Parotid gland (tissue), 1 donor: ENCODE measurements around the gene C1orf232.

GRCh38 chr1:25794097-25794730 lies 5.8 kb upstream of the SELENON start:
- PRO-cap, result no peak

DNA sequence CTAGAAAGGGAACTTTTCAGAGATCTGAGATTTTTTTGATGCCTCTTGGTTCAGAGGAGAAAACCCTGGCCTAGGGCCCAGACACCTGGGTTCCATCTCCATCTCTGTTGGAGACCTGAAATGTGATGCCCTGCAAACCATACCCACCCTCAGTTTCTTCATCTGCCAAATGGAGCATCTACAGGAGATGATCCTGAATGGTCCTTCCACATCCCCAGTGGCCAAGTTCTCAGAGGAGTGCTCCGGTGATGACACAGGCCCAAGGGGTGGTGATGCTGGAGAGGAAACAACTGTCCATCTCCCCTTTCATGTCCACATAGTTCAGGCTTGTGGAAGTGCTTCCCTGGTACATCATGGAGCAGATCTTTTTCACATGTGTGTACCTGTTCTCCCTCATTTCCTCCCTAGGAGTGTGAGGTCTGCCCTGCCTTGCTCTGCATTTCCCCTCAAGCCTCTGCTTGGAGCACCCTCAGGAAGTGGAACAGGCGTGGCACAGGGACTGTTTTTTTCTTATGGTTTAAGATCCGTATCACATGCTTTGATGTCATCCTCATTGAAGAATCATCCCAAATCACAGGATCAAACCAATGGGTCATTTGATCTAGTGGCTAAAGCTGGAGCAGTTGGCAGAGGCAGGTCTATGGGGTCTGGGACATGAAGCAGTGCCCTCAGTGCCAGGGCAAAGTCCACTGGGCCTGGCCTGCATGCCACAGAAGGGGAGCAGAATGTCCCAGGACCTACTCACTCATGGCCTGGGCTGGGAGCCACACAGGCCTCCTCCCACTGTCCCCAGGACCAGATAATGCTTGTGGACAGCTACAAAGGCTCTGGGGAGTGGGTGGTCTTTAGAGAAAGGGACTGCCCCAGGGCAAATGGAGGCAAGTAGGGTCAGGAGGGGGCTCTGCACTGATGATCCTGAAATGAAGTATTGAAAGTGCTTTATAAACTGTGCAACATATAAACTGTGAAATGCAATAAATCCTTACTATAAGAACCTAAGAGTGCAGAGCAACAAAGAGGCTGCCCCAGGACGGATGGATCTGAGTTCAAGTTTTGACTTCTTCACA lies 8.2 kb upstream of the TRIM63 start:
- PRO-cap, result no peak

DNA sequence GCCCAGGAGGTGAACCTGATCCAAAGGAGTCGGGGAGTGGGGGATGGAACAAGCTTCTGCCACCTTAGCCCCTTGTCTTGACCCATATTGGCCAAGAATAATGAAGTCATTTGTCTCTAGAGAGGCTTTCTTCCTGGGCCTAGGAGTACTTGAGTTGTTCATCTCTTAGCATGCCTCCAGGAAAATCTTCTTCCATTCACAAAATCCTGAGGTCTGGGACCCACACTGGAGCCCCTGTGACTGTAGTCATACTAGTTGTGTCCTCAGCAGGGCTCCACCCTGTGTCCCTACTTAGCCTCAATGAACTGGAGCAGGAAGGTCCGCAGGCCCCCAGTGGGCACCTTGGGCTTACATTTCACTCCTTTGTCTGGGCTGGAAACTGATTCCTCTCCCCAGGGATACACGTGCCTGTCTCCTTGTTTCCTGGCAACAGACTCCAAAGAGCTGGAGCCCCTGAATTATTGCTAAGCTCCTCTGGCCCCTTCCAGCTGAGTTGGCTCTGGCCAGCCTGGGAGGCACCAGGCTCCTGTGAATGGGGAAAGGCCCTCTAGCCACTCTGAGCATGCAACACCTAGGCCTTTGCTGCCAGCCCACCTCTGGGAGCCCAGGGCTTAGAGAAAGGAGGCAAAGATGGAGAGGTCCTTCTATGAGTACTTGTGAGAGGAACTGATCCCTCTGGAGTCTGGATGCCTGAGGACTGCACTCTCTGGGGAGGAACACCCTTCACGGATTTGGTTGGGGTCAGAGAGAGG lies at the start of gene C1orf232:
C1orf232 (minus strand) TSS at position 307 of the 752 bp plus-strand sequence.
- PRO-cap, result no peak

GRCh38 chr1:26233562-26234094 lies 372 bp upstream of the CEP85 start:
- PRO-cap, result no peak

DNA sequence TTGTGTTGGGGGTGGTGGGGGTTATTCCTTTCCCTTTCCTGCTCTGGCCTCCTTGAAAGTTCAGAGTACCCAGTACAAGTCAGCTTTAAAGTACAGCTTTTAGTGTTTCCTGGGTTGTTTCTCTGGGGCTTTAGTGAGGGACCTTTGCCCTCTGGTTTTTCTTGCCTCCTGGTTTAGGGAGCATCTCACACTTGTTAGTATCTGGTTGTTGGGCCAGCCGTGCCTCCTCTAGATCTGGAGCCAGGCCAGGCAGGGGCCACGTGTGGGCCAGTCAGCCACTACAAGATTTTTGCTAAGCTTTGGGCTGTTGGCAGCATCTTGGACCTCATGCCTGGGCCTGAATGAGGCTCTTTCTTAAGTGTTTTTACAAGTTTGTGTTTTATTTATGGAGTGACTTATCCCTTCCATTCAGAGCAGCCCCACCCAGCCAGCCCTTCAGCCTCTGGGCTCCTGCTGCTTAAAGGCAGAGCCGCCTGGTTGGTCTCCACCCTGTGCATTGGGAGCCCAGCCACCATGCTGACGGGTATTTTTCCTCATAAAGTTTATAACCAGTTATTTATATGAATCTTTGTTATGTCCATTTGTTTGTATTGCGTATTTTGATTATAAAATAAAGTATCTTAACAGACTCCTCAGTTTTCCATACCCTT lies 1.6 kb upstream of the SH3BGRL3 start:
- PRO-cap, result no peak

DNA sequence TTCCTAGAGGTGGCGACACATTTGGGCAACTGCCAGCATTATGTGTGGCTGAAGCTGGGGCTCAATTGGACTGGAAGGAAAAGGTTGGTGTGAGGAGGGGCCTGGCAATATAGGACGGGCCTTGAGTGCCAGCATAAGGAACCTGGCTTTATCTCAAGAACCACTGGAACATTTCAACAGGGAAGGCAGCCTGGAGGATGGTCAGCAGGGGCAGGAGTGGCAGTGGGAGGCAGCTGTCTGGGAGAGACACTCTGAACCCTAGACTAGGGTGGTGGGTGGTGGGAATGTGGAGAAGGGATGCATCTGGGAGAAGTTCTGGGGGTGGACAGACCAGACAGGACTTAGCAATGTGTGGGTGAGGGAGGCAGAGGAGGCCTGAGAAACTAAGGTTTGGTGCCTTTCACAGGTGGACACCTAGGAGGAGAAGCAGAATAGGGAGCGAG lies 3.5 kb downstream of the SH3BGRL3 start:
- PRO-cap, result no peak

GRCh38 chr1:26288985-26290214 lies 9.5 kb downstream of the SH3BGRL3 start:
- PRO-cap, result no peak

DNA sequence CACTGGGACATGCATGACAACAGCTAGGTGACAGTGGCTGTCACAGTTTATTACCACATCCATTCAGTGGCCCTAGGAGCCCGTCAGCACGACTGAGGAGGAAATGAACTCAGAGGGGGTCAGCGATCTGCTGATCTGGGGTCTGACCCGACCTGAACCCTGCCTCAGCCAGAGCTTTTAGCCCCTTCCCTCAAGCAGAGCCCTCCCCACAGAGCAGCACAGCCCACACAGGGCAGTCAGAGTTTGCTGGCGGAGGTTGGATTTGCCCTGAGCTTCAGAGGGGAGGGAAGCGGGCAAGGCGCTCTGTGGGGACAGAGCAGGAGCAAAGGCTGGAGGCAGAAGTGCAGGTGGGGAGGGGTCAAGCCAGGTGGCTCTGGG lies 10.3 kb downstream of the SH3BGRL3 start:
- PRO-cap, result no peak

- PRO-cap, result no peak
Measured at GRCh38 chr1:26302724-26303458, 3.5 kb downstream of the UBXN11 start.

- PRO-cap, result no peak
Measured at GRCh38 chr1:26353359-26353937, 482 bp downstream of the CRYBG2 start.

DNA sequence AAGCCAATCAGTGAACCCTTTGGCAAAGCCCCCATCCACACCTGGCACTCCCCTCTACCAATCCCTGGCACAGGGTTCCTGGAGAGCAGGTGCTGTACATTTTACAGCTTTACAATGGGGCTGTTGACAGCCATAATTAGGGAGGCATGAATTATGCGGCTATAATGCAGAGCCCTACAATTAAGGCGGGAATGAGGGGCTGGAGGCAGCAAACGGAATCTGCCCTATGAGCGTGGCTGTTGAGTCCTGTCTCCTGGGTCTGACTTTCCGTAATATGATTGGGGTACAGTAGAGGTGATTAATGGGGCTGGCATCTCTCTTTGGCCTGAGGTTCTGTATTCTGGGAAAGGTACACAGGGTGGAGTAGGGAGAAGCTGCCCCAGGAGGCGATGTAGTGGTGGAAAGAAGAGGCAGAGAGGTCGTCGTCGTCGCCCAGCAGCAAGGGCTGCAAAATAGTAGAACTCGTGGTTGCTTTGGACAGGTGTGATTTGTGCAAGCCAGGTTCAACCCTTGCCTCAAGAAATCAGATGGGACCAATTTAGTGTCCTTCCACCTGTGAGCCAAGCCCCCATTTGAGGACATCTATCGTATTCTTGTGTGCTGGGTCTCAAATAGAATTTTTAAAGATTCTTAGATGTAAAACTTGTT lies 1.5 kb upstream of the HMGN2 start:
- PRO-cap, result no peak

GRCh38 chr1:26696603-26697449 lies 1.0 kb downstream of the ARID1A start:
- PRO-cap, result unidirectional peak, minus-strand start at chr1:26697216

GRCh38 chr1:26711349-26711905 lies 15.6 kb downstream of the ARID1A start:
- PRO-cap, result no peak

- PRO-cap, result no peak
Measured at GRCh38 chr1:26771755-26772686, 15.7 kb upstream of the PIGV start.

DNA sequence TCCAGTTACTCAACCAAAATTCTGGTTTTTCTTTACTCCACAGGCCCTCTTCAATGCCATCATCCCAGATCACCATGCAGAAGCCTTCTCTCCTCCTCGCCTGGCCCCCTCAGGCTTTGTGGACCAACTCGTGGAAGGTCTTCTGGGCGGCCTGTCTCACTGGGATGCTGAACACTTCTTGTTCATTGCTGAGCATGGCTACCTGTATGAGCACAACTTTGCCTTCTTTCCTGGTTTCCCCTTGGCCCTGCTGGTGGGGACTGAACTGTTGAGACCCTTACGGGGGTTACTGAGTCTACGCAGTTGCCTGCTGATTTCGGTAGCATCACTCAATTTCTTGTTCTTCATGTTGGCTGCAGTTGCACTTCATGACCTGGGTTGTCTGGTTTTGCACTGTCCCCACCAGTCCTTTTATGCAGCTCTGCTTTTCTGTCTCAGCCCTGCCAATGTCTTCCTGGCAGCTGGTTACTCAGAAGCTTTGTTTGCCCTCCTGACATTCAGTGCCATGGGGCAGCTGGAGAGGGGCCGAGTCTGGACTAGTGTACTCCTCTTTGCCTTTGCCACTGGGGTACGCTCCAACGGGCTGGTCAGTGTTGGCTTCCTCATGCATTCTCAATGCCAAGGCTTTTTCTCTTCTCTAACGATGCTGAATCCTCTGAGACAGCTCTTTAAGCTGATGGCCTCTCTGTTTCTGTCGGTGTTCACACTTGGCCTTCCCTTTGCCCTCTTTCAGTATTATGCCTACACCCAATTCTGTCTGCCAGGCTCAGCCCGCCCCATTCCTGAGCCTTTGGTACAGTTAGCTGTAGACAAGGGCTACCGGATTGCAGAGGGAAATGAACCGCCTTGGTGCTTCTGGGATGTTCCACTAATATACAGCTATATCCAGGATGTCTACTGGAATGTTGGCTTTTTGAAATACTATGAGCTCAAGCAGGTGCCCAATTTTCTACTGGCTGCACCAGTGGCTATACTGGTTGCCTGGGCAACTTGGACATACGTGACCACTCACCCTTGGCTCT lies 6.6 kb downstream of the PIGV start:
- PRO-cap, result no peak

- PRO-cap, result no peak
Measured at GRCh38 chr1:26824538-26824986, 1.9 kb upstream of the ZDHHC18 start.

GRCh38 chr1:26838796-26839315 lies 12.4 kb downstream of the ZDHHC18 start:
- PRO-cap, result no peak

- PRO-cap, result no peak
Measured at GRCh38 chr1:26854960-26855470, 7.9 kb upstream of the SFN start.

DNA sequence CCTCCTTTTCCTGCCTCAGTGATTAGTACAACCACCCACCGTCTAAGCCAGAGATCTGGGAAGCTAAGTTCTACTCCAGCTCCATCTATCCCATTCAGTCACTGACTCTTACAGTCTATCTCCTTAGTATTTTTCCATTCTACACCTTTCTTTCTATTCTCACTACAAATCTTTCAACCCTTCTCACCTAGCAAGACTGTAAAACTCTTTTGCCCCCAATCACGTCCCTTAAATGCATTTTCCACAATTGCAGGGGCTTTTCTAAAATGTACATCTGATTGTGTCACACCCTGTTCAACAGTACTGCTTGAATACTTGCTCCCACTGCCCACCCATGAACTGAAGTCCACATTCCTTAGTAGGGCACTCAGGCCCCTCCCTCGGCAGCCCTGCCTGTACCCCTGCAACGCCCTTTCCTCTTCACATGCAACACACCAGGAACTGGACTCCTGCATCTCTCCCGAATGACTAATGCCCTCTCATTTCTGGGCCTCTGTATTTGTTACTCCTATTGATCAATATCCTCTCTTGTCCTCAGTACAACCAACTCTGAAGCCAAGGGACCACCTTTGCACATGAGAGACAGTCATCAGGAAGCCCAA lies 7.1 kb downstream of the GPN2 start:
- PRO-cap, result no peak

DNA sequence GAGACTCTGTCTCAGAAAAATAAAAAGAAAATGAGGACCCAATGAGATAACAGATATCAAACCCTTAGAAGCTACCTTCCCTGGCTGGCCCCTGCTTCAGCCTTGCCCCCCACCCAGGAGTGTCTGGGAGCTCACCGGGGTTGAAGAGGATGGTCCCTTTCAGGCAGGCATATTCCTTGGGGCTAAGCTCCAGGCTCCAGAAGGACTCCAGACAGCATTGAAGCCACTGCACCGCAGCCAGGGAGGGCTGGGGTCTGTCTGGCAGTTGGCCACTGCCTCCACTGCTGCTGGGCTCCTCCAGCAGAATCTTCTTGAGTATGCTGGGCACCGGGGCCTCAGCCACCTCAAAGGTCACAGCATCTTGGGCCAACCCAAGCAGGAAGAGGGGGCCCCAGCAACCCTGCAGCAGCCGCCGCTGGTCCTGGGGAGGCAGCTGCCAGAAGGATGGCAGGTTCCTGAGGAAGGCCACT lies 466 bp downstream of the NR0B2 start:
- PRO-cap, result no peak